ENCODE data around the gene GLDN.

GRCh38 chr15:51341139-51342163 lies at the start of gene GLDN:
GLDN (plus strand) TSS chr15:51341655.
- PRO-cap, result no peak

DNA sequence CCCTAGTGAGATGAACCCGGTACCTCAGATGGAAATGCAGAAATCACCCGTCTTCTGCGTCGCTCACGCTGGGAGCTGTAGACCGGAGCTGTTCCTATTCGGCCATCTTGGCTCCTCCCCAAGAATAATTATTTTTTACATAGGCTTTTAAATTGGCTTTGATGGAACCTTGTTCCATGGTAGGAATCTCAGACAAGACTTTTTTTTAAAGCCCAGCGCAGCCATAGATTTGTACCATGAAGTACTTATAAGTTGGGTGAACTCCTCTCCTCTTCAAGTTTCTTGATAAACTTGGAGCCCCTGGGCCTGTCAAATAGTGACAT lies 81.6 kb downstream of the GLDN start:
- PRO-cap, result no peak

- PRO-cap, result no peak
Measured at GRCh38 chr15:52045512-52046740, 26.9 kb downstream of the MAPK6 start.

GRCh38 chr15:52071223-52071953 lies 41.2 kb downstream of the BCL2L10 start:
- PRO-cap, result no peak

GRCh38 chr15:52115835-52116561 lies 3.4 kb upstream of the BCL2L10 start:
- PRO-cap, result no peak

DNA sequence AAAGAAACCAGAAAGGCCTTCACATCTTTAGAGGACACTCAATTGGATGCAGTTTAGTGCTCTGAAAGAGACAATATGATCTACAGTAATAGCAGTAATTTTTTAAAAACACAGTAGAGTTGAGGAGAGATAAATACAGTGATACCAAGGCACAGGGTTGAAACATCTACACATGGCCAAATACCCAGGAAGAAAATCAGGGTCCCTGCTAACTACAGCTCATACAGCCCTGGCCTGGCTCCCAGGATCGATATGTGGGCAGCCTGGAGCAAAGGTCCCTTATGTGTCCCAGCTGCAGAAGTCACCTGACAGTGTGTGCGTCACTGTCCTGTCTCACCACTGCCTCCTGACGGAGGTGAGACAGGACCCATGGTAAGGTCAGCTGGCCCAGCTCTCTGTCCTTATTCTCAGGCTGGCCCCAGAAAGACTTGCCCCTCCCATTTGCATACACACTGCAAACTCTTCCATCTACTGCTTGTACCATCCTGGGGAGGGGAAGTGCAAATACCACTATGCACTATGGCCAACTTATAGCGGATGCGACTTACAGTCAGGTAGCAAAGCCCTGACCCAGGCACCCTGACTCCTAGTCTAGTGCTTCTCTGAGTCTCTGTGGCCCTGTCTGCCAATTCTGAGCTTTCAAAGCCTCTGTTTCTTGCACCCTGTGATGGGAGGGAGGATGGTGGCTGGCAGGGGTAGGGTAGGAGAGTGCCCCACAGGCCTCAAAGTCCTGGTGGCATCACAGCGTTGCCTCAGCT lies 22.0 kb upstream of the BCL2L10 start:
- PRO-cap, result no peak

DNA sequence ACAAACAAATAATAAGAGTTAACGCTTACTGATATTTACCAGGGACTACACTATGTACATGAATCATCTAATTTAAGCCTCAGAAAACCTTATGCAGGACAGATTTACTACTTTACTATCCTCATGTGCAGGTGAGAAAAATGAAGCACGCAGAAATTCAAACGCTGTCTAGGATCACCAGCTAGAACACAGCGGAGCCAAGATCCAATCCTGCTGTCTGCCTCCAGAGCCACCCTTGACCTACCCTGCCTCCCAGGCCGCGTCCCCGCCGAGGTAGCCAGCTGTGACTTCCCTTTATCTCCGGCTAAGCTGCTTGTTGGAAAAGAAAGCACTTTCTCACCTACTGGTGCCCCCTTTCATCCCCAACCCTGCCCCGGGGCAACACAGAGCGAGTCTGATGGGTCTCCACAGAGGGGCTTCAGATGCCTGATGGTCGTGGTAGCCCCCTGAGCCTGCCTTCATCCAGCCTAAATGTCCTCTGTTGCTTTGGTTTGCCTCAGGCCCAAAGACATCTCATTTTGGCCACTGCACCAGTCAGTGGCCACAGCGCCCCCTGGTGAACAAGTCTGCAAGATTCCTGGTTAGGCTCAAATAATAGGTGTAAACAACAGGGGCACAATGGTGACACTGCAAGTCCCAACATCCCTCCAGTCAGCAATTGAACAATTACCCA lies 27.0 kb upstream of the BCL2L10 start:
- PRO-cap, result no peak

GRCh38 chr15:52179150-52180203 lies 11.7 kb downstream of the GNB5 start:
- PRO-cap, result bidirectional peak, plus-strand start at chr15:52179505, minus-strand start at chr15:52179386; bidirectional peak, plus-strand start at chr15:52179999, minus-strand start at chr15:52179720; bidirectional peak, plus-strand start at chr15:52180073, minus-strand start at chr15:52180077

GRCh38 chr15:52184644-52185052 lies 6.5 kb downstream of the GNB5 start:
- PRO-cap, result no peak

- PRO-cap, result no peak
Measured at GRCh38 chr15:52187137-52187593, 4.0 kb downstream of the GNB5 start.

GRCh38 chr15:52228729-52229360 lies 37.7 kb upstream of the GNB5 start:
- PRO-cap, result bidirectional peak, plus-strand start at chr15:52229178, minus-strand start at chr15:52229015

GRCh38 chr15:52310715-52311342 lies 15.2 kb upstream of the MYO5C start:
- PRO-cap, result no peak

- PRO-cap, result no peak
Measured at GRCh38 chr15:52331329-52331803, 35.8 kb upstream of the MYO5C start.

DNA sequence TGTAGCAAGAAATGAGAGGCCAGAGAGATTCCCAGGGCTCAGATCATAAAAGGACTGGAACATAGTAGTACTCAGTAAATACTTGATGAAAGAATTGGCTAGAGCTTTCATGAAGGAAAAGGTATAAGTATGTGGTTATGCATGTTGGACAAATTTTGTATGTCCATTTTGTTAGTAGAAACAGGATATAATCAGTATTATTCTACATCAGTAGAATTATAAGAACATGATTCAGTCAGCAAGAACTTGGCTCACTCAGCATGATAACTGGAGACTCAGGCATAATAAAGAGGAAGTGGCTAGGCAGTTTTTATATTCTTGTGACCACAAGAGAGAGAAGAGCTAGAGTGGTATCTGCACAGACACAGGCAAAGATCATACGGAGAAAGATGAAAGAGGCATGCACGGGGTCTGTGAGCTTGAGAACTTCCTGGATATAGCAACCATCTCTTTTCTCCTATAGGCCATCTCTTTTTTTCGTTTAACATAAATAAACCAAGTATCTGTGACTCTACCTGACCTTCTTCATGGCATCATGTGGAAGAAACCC lies 46.8 kb downstream of the MYO5A start:
- PRO-cap, result no peak

GRCh38 chr15:52589390-52589867 lies 20.6 kb upstream of the ARPP19 start:
- PRO-cap, result no peak

DNA sequence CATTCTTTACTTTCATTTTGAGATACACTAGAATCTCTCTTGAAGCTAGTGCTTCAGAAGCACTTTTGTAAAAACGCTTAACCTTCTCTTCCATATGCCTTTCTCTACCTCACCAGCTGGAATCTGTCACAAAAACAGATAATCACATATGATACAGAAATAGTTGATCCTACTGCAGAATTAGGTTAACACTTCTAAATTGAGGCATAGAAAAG lies 1.5 kb downstream of the ATOSA start:
- PRO-cap, result no peak

GRCh38 chr15:52780559-52781133 lies 9.5 kb downstream of the ONECUT1 start:
- PRO-cap, result no peak

DNA sequence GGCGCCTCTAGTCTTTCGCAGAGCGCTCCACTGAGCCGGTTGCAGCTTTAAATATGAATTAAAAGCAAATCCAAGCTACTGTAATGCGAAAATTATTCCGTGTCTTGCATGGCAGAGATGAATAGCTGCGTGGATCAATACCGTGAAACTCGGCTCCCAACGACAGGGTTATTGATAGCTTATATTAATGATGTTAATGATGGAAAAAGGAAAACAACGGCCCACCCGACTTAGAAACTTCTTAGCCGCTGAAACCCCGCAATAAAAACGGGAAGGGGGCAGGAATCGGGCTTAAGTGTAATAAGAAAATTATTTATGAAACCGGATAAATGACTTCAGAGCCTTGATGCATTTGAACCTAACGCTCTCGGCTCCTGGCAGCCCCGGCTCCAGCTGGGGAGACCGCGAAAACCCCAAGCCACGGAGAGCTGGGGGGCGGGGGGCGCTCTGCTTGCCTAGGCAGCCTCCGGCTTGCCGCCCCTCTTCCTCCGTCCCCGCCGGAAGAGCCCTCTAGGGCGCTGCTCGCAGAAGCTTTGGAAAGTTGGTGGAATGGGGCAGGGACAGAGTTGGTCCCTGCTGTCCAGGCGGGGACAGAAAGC lies 7.6 kb upstream of the ONECUT1 start:
- PRO-cap, result no peak

DNA sequence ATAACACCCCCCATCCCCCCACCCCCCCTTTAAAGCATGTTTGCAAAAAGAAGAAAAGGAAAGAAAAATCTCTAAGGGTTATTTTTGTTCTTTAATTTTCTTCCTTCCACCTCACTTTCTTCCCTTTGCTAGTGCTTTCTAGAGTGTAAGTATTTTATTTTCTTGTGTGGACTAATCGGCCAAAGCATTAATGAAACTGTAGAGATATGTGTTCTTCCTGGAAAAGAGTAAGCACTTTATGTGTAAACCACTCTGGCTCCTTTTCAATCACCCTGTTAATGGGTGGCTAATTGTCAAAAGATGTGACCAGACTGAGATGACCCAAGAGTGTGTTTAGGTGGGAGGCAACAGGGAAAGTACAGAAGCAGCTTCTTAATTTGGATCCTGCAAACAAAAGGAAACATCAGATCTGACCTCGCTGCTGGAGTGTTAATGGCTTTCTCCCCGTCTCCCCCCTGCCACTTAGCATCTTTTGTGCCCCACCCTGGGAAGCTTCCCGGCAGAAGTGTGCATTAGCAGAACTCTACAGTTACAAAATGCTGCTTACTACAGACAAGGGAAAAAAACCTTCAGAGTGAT lies 311.3 kb downstream of the WDR72 start:
- PRO-cap, result no peak

GRCh38 chr15:54079830-54080299 lies 101.6 kb downstream of the UNC13C start:
- PRO-cap, result no peak

All from type B pancreatic cell (in vitro differentiated cells).